NT2/D1 (cell line): ENCODE measurements around a stretch of chr18.

DNA sequence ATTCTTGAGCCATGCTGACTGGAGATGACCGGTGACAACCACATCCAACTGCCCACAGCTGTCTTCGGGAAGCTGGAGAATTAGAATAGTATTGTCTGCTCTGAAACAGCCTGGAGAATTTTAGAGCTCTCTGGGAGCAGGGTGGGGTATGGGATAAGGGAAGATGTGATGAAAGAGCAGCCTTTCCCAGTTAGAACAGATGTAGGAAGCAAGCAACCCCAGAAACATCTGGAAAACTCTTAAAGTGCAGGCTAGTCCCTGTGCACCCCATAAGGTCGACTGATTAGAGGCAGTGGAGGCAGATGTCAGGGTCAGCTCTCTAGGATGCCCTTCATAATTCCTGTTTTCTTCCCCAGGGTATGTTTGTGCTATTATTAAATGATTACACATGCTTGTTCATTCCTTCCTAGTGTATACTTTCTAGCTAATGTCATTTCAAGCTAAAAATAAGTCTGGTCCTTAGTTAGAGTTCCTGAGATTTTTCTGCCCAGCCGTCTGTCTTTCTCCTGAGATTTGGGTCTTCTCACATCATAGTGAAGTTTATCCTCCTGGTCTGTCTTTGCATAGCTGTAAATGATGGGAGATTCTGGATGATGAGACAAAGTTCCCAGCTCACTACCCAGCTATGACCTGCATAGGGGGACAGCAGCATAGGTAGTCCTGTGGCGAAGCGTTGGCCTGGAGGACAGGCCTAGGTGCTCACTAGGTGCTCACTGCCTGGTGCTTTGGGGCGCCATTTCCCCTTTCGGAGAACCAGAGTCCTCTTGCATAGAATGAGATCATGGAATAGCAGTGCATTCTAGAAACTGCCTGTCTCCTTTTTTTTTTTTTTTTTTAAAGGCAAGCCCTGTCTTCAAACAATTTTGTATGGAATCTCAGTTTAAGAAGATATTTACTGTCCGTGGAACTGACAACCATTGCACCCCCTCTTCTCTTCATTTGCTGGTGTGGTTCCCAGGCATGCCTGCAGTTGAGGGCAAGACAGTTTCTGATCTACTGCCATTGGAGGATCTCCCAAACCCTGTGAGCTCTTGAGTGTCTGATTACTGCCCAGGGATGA, 41.9 kb downstream of the PTPRM start:
- RRBS, 2 experiments: no CpG with 5 or more reads among the region's 9 CpGs

GRCh38 chr18:7617564-7618230, 50.6 kb downstream of the PTPRM start:
- RRBS, 2 experiments: no CpG with 5 or more reads among the region's 8 CpGs

GRCh38 chr18:7709107-7709552, 142.0 kb downstream of the PTPRM start:
- RRBS, 2 experiments: no CpG with 5 or more reads among the region's 3 CpGs

DNA sequence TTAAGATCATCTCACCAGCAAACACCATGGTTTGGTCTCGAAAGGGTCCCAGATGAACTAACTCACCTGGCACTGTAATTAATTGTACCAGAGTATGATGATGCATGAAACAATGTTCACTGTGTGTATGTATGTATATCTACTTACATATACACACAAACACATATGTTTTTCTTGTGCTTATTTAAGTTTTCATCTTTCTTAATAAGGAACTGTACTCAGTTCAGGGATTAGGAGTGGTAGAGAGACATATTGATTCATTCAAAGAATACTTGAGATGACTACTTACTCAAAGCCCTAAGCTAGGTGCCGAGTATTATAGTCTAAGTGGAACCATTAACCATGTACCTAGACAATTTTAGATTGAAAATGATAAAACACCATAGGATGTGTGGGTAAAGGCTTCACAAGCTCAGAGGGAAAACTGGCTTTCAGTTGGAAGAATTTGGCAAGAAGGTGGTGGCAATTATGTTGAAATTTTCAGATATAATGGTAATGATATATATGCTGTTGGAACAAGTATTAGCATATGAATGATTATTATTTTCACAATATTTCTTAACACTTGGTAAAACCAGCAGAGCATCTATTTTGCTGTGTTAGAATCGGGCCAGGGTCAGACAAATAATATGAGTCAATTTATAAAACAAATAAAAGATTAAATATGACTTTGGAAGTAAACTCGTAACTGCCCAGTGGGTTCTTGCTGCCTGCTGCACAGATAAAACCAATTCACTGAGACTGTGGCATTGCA, 436.3 kb upstream of the RAB12 start:
- RRBS, 2 experiments: no CpG with 5 or more reads among the region's 4 CpGs

- RRBS, 2 experiments: no CpG with 5 or more reads among the region's 3 CpGs
Measured at GRCh38 chr18:8211904-8212244, 397.4 kb upstream of the RAB12 start.

GRCh38 chr18:8613559-8614157, 4.4 kb downstream of the RAB12 start:
- RRBS, 2 experiments: no CpG with 5 or more reads among the region's 3 CpGs

DNA sequence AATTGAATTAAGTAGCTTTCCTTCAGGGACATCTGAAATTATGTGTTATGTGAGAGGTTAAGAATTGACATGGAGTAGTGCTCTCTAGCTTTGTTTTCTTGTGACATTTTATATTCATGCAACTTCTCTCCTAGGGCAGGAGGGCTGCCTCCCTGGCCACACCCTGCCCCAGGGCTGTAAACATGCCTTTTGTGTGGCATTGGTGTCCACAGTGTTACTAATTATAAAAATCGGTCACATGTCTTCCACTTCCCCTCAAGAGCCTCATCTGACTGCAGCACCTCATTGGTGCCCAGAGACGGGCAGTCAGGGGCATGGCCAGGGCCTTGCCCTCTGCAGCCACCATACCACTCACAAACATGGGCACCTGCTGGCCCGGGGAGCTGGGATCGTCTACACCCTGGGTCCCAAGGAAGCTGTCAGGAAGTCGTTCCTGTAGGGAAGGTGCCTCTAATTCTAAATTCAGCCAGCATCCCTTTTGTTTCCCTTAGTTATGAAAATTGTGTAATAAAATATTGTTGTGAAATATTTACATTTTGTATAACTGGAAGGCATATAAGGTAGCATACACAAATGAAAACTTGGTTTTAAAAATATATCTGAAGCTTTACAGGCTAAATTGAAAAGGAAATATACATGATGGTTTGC, 14.6 kb downstream of the RAB12 start:
- RRBS, 2 experiments: no CpG with 5 or more reads among the region's 5 CpGs

- RRBS, 2 experiments: 2 to 5% methylated on average over 33 of the region's 50 CpGs
Measured at GRCh38 chr18:8706774-8707755, 1.7 kb downstream of the MTCL1 start.

DNA sequence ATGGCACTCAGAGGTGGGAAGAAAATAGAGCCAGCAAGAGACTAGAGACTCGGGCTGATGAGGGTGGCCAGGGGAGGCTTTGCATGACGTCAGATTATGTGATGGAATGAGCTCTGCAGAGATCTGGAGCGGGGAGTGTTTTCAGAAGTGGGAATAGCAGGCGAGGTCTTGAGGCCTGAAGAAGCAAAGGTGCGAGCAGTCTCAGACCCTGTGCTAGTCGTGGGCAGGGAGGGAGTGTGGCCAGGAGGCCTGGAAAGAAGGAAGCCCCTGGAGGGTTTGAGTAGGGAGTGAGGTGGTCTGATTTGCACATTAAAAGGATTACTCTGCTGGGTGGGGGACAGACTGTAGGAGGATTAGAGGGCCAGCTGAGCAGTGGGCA, 11.9 kb downstream of the MTCL1 start:
- RRBS, 2 experiments: no CpG with 5 or more reads among the region's 6 CpGs

DNA sequence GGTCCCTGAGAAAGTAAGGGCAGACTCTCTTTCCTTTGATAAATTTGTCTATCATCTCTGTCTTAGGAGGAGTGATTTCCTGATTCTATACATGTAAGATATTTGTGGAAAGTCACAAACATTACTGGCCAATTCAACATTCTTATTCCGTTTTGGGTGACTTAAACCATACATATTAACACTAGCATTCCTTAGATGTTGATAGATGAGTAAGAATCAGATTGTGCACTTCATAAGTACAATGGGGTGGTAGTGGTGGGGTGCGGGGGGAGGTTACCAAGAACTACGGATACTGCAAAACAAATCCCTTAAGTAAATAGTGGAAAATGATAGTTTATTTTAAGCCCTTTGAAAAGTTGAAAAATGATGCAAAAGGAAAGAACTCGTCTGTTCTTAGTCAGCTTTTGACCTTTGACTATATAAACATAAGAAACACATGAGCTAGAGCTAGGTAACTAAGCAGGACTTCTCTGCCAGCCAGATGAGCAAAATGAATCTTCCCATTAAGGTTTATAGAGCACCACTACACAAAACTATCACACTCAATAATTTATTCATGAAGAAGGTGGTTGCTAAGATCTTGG, 7.8 kb upstream of the NDUFV2 start:
- RRBS, 2 experiments: no CpG with 5 or more reads among the region's 4 CpGs

- RRBS, 2 experiments: no CpG with 5 or more reads among the region's 6 CpGs
Measured at GRCh38 chr18:9422860-9423319, 52.4 kb upstream of the RALBP1 start.

- RRBS, 2 experiments: no CpG with 5 or more reads among the region's 3 CpGs
Measured at GRCh38 chr18:9643517-9643919, 29.2 kb upstream of the PPP4R1 start.

DNA sequence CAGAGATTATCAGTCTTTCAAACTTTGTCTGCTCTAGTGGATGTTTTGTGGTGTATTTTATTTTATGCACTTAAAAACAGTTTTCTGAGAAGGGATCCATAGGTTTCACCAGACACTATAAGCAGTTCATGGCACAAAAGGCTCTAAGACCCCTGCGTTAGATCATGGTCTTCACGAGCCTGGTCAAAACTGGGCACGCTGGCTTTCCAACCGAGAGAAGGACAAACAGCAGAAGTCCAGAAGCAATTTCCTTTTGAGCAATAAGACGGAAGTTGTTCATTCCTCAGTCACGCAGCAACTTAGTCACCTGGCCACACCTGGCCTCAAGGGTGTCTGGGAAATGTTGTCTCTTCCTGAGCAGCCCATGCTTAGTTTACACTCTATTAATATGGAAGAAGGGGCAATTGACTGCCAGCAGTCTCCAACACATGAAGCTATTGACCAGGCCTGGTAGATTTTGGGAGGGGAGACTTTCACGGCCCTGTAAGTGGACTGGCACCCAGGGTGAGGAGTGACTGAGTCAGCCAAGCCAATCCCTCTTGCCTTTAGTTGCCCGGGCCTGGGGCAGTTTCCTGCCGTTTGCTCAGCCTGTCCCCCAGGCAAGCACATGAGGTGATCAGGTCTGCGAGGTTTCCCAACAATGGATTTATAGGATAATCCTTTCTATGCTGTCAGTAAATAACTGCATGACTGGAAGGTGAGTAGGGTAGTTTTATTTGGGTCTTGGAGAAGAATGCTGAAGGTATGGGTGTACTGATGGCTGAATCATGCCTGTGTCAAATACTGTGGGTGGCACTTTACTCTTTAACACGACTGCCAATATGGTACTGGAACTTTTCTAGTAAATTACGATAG, 43.8 kb upstream of the PPP4R1 start:
- RRBS, 2 experiments: no CpG with 5 or more reads among the region's 12 CpGs

- RRBS, 2 experiments: no CpG with 5 or more reads among the region's 11 CpGs
Measured at GRCh38 chr18:9688277-9688714, 19.8 kb upstream of the RAB31 start.

- RRBS, 2 experiments: no CpG with 5 or more reads among the region's 25 CpGs
Measured at GRCh38 chr18:9741522-9742668, 33.8 kb downstream of the RAB31 start.

DNA sequence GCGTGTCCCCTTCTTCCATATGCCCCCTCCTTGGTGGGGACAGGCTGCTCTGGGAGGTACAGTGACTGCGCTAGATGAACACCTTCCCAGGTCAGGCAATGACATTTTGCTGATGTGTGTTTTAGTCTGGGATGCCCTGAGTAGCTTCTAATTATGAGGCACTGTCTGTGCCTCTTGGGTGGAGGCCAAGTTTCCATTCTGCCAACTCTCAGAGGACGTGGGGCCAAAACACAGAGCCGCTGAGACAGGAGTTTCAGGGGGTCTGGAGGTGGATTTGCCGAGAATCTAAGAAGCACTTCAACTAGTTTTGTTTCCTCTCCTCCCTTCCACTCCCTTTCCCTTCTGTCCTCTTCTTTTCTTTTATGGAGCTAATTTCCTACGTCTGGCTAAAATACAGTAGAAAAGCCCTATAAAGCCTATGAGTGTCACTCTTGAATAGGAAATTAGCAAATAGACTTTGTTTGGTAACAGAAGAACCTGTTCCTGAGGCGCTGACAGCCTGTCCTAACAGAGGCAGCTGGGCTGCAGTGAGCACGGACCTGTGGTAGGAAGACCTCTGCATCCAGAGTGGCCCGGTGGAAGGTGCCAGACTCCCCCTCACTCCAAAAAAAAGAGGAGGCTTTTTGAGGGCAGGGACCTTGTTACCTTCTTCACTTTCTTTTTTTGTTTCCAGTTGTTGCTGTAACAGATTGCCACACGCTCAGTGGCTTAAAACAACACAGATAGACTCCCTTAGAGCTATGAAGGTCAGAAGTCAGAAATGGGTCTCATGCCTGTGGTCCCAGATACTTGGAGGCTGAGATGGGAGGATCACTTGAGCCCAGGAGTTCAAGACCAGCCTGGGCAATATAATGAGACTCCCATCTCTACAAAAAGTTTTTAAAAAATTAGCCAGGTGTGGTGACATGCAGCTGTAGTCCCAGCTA, 81.3 kb upstream of the TXNDC2 start:
- RRBS, 2 experiments: no CpG with 5 or more reads among the region's 10 CpGs

GRCh38 chr18:9810889-9811441, 74.8 kb upstream of the TXNDC2 start:
- RRBS, 2 experiments: no CpG with 5 or more reads among the region's 11 CpGs

DNA sequence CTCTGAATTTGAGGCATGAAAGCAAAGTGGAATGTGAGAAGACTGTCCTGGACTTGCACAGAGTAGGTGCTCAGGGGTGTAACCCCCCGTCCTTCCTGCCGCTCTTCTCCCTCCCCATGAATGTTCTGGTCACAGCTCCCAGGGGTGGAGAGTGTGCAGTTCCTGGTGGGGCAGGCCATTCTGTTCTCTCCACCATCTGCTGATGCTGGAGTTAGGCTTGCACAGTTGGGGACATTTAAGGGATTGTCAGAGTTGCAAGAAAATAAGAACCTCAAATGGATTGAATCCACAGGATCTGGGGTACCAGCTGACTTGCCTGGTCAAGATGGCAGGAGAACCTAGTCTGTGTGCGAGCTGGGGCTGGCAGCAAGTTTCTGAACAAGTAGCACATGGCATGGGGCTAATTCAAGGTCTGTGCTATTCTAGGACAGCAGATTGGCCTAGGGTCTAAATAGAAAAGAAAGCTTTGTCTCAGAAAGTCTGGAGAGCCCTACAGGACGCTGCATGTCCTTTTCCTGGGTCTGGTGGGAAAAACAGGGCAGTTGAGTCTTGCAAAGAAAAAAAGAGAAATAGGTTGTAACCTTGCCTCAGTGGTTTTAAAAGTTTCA, 60.8 kb upstream of the TXNDC2 start:
- RRBS, 2 experiments: no CpG with 5 or more reads among the region's 4 CpGs

GRCh38 chr18:9827258-9828695, 58.0 kb upstream of the TXNDC2 start:
- RRBS, 2 experiments: no CpG with 5 or more reads among the region's 22 CpGs

GRCh38 chr18:9956567-9957211, 42.9 kb downstream of the VAPA start:
- RRBS, 2 experiments: no CpG with 5 or more reads among the region's 5 CpGs